Measurements from ENCODE around the genes ZC3HAV1 and KLRG2.

DNA sequence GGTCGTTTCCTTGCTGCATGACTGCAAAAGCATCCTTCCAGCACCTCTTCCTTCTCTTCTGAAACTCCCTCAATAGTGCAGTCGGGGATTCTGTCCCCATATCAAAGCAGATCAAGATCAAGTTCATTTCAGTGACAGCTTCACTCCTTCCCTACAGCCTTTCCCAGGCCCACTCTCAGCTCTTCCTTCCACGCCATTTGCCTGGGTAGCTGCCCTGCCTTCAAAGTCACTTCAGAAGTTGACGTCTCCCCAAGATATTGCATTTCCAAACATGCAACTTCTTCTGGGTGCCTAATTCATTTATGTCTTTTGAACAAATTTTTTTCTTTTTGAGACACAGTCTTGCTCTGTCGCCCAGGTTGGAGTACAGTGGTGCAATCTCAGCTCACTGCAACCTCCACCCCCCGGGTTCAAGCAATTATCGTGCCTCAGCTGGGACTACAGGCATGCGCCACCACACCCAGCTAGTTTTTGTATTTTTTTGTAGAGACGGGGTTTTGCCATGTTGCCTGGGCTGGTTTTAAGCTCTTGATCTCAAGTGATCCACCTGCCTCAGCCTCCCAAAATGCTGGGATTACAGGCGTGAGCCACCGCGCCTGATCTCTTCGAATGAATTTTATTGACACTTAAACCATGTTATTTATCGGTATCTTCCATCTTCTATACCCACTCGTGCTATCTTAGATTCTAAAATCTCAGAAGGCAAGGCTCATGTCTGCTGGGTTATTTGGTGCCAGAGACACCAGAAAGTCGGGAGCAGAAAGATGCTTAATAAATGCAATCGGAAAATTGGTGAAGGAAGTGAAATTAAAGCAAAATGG is 36.1 kb upstream of the ATP6V0A4 start:
- PRO-cap, result no peak
- RAMPAGE, long total RNA, 4 experiments, result no peak in any of the 4 experiments

- PRO-cap, result no peak
- RAMPAGE, long total RNA, 4 experiments, result no peak in any of the 4 experiments
These were observed 39.4 kb upstream of the ATP6V0A4 start for GRCh38 chr7:138837288-138837949.

GRCh38 chr7:138917069-138917815 is 63.9 kb downstream of the KIAA1549 start:
- PRO-cap, result no peak
- RAMPAGE, long total RNA, 4 experiments, result no peak in any of the 4 experiments

- PRO-cap, result no peak
- RAMPAGE, long total RNA, 4 experiments, result no peak in any of the 4 experiments
These were observed 776 bp upstream of the KIAA1549 start for GRCh38 chr7:138981794-138982535.

GRCh38 chr7:139109165-139110136 is at the start of gene ZC3HAV1:
Gene ZC3HAV1 (minus strand): TSS chr7:139109720.
- PRO-cap, result bidirectional peak, plus-strand start at chr7:139109233, minus-strand start at chr7:139109033; bidirectional peak, plus-strand start at chr7:139109404, minus-strand start at chr7:139109371; bidirectional peak, plus-strand start at chr7:139109776, minus-strand start at chr7:139109889
- RAMPAGE, long total RNA, 4 experiments, result start-site peak on the minus strand in 3 of 4 experiments, at chr7:139109343-139109835 at its widest, 22 to 325 reads per replicate

DNA sequence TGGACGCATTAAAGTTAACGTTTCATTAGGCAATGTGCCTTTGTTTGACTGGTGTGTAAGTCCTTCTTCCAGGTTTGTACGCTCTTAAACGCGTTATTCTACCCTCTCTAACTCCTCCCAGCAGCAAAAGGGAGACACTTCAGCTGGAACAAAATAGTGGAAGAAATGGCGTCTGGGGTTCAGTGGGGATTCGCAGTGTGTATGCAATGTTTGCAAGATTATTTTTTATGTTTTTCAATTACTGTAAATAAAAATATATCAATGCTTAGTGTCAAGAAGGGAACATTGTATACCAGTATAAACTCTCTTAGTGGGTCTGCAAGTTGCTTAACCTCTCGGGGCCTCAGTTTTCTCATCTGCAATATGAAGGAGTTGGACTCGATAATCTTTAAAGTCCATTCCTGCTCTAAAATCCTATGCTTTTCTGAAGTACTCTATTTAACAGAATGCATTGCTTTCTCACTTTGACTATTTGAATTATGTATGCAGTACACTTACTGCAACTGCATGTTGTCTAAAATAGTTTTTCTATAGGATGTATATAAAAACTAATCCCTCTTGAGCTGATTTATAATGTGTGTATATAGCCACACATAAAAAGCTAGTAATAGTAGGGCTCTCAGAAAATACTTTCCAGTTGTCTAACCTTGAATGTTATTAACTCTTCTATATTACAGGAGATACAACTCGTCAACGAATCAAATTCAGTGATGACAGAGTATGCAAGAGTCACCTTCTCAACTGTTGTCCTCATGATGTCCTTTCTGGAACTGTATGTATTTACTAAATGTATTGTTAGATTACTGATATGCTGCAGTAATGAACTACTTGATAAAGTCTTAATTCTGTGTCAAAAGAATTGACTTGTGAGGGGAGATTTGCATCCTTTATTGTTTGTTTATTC is 15.9 kb downstream of the LUC7L2 start:
- PRO-cap, result no peak
- RAMPAGE, long total RNA, 4 experiments, result no peak in any of the 4 experiments

- PRO-cap, result no peak
- RAMPAGE, long total RNA, 4 experiments, result no peak in any of the 4 experiments
These were observed 20.8 kb downstream of the LUC7L2 start for GRCh38 chr7:139380083-139381363.

DNA sequence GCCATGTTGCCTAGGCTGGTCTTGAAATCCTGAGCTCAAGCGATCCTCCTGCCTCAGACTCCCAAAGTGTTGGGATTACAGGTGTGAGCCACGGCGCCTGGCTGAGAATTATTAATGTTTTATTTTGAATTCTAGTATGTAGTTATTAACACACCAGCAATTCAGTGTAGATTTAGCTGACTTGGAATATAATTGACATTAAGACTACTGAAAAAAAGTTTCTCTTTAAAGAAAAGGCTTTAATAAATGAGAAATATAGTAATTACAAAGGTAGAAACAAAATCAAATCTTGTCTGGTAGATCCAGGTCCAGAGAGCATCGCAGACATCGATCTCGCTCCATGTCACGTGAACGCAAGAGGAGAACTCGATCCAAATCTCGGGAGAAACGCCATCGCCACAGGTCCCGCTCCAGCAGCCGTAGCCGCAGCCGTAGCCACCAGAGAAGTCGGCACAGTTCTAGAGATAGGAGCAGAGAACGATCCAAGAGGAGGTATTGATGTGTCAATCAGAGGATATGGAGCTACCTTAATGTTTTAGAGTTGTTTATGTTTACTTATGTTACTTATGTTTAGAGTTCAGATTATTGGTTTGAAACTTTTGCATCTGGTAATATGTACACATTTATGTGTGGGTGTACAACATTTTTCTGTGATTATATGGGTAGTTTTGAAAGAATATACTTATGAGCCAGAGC is 57.7 kb downstream of the LUC7L2 start:
- PRO-cap, result no peak
- RAMPAGE, long total RNA, 4 experiments, result no peak in any of the 4 experiments

DNA sequence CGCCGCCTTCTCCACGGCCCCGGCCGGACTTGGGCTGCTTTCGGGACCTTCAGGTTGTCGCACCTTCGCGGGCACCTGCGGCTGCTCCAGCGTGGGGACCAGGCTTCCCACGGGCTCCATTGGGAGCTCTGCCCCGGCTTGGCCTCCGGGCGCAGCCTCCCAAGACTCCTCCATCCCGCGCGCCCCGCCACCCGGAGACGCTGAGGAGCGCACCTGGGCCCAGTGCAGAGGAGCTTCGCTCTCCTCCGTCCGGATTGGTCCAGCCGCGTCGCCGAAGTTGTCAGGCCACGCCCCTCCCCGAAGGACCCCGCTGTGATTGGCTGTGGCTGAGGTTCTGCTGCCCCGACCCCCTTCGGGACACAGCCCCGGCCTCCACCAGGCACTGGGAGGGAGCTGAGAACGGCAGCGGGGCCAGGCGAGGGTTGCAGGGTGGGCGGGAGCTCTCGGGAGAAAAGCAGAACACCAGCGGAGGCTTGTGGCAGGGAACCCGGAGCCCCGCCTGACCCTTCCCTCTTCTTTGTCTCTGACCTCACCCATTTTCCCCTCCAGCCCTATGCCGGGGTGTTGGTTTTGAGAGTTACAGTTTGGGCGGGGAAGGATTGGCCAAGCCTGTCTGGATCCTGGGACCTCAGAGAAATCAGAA is at the start of gene KLRG2:
TSS of gene KLRG2 (minus strand) at position 205 of the 643 bp plus-strand sequence.
- PRO-cap, result bidirectional peak, plus-strand start at position 378 of the sequence, minus-strand start at position 202 of the sequence
- RAMPAGE, long total RNA, 4 experiments, result no peak in any of the 4 experiments

GRCh38 chr7:139570567-139571369 is 47.3 kb downstream of the CLEC2L start:
- PRO-cap, result no peak
- RAMPAGE, long total RNA, 4 experiments, result no peak in any of the 4 experiments

- PRO-cap, result no peak
- RAMPAGE, long total RNA, 4 experiments, result no peak in any of the 4 experiments
These were observed 119.3 kb downstream of the HIPK2 start for GRCh38 chr7:139658407-139658922.

DNA sequence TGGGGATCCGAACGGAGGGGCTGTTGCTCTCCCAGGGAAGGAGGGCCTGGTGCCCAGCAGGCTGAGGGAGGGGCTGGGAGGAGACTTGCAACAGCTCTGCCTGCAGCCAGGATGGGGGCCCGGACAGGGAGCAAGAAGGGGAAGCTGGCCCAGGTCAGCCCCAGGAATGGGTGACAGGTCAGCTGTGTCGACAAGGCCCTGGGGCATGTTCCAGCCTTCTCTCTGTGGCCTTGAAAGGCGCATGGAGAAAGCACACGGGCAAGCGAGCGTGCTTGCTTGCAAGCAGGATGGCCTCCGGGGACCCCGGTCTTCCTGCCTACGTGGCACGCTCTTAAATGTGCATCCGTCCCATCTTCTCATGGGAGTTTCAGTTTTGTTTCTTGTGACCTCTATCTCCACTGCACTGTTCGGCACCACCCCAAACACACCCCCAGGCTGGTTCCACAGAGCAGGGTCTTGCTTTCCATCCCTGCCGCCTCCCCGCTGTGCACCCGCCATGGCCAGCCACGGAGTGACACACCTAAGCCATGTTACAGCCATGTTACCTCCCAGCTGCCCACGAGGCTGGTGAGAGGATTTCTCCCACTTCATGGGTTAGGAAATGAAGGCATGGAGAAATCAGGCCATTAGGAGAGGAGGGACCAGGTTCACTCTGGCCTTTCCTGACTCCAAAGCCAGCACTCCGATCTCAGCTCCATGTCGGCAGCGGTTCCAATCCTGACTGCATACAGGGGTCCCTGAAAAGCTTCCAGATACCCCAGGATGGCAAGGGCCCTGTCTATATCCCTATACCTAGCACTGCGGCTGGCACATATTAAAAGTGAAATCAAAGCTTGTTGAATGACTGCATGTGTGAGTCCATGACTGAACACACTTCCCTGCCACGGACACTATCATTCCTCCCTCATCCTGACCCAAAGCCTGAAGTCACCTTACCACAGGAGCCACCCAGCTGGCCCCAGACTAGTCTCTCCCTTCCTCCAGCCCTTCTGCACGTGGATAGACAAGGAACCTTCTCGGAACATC is 63.1 kb downstream of the HIPK2 start:
- PRO-cap, result no peak
- RAMPAGE, long total RNA, 4 experiments, result no peak in any of the 4 experiments

- PRO-cap, result bidirectional peak, plus-strand start at chr7:139734733, minus-strand start at chr7:139734508
- RAMPAGE, long total RNA, 4 experiments, result no peak in any of the 4 experiments
These were observed 43.6 kb downstream of the HIPK2 start for GRCh38 chr7:139734113-139734644.

- PRO-cap, result no peak
- RAMPAGE, long total RNA, 4 experiments, result no peak in any of the 4 experiments
These were observed 32.2 kb downstream of the HIPK2 start for GRCh38 chr7:139745611-139745939.

DNA sequence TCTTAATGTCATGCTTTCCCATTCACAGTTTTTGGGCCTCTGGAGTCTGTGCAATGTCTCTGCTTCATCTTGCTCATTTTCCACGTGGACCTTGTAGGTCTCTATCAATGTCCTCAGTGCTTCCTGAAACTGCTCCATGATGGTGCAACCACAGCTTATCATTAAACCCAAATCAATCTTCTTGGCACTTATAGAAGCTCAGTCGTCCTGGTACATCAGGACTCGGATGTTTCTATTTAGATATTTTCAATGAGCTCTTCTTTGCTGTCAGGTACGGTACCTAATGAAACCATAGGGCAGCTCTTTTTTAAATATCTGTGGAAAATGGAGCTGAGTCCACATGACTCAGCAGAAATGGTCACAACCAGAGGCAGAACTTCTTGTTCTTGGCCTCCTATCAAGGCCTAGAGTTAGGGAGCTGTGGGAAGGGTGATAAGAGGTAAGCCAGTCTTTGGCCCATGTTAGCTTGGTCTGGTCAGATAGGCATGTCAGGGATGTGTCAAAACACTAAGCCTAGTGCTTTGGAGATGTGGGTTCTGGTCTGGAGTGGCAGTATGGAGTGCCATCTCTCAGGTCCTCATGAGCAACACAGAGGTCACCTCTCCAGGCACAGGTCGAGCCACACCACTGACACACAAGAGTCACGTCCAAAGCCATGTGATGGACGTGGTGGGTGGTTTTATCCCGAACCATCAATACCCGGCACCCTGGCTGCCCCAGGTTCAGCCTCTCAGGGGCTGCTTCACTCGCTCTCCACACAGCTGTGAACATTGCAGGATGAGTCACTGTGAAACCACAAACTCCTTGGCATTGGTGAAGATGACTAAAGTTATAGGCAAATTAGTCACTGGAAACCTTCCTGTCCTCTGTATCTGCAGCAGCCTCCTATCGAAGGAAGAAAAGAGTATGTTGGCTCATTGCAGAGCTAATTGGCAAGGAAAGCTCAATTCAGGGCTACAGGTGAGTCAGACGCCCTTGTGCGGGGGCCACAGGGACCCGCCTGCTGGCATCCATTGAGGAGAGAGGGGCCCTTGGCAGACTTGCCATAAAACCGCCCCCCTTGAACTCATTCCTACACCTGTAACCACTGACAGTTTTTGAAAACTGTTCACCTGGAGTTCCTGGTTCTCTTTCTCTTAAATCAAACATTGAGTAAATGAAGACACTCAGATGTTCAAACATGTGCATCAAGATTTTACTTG is 87.2 kb downstream of the TBXAS1 start:
- PRO-cap, result bidirectional peak, plus-strand start at position 869 of the sequence, minus-strand start at position 765 of the sequence
- RAMPAGE, long total RNA, 4 experiments, result no peak in any of the 4 experiments

DNA sequence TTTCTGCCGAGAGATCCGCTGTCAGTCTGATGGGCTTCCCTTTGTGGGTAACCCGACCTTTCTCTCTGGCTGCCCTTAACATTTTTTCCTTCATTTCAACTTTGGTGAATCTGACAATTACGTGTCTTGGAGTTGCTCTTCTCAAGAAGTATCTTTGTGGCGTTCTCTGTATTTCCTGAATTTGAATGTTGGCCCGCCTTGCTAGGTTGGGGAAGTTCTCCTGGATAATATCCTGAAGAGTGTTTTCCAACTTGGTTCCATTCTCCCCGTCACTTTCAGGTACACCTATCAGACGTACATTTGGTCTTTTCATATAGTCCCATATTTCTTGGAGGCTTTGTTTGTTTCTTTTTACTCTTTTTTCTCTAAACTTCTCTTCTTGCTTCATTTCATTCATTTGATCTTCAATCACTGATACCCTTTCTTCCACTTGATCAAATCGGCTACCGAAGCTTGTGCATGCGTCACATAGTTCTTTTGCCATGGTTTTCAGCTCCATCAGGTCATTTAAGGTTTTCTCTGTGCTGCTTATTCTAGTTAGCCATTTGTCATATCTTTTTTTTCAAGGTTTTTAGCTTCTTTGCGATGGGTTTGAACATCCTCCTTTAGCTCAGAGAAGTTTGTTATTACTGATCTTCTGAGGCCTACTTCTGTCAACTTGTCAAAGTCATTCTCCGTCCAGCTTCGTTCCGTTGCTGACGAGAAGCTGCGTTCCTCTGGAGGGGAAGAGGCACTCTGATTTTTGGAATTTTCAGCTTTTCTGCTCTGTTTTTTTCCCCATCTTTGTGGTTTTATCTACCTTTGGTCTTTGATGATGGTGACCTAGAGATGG is 45.1 kb upstream of the PARP12 start:
- PRO-cap, result no peak
- RAMPAGE, long total RNA, 4 experiments, result no peak in any of the 4 experiments

DNA sequence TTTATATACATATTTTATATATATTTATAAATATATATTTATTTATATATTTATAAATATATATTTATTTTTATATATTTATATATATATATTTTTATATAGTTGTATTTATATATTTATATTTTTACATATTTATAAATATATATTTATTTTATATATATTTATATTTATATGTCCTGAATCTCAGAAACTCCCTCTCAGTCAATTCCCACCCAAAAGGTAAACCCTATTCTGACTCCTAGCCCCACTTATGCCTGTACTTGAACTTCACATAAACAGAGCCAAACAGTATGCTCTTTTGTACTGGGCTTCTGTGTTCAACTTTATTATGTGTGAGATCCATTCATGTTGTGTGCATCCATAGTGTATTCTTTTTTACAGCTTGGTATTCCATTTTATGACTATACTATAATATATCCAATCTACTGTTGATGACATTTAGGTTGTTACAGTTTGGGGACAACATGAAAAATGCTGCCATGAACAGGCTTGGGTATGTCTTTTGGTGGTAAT is 5.2 kb downstream of the KDM7A start:
- PRO-cap, result no peak
- RAMPAGE, long total RNA, 4 experiments, result no peak in any of the 4 experiments

DNA sequence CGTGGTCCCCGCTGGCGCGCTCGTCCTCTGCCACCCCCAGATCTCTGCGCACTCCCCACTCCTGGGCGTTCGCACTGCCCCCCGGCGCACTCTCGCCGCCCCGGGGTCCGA is 53.5 kb upstream of the KDM7A start:
- PRO-cap, result no peak
- RAMPAGE, long total RNA, 4 experiments, result no peak in any of the 4 experiments

GRCh38 chr7:140238512-140239292 is 61.9 kb upstream of the KDM7A start:
- PRO-cap, result no peak
- RAMPAGE, long total RNA, 4 experiments, result no peak in any of the 4 experiments

DNA sequence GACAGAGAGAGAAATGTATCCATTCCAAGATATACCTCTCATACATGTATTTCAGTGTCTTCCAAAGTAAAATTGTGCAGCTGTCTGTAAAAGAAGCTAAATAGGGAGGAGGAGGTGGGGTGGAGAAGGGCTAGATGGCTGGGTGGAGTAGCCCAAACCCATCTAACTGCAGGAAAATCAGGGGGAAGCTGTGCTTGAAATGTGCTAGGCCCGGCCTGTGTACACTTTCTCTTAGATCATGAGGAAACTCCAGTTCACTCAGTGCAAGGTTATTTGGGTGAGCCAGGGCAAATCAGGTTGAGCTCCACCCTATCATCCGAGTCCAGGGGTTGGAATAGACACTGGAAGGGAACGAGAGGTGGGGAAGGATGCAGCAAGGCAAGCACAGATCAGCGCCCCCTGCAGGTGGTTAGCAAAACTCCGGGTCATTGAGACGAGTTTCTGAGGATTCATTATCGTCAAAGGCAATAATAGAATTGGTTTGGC is 35.5 kb downstream of the MKRN1 start:
- PRO-cap, result no peak
- RAMPAGE, long total RNA, 4 experiments, result no peak in any of the 4 experiments

Data from esophagus squamous epithelium (tissue), 4 donors.